Mesangial cell (primary cell): ENCODE measurements around the gene FABP6.

DNA sequence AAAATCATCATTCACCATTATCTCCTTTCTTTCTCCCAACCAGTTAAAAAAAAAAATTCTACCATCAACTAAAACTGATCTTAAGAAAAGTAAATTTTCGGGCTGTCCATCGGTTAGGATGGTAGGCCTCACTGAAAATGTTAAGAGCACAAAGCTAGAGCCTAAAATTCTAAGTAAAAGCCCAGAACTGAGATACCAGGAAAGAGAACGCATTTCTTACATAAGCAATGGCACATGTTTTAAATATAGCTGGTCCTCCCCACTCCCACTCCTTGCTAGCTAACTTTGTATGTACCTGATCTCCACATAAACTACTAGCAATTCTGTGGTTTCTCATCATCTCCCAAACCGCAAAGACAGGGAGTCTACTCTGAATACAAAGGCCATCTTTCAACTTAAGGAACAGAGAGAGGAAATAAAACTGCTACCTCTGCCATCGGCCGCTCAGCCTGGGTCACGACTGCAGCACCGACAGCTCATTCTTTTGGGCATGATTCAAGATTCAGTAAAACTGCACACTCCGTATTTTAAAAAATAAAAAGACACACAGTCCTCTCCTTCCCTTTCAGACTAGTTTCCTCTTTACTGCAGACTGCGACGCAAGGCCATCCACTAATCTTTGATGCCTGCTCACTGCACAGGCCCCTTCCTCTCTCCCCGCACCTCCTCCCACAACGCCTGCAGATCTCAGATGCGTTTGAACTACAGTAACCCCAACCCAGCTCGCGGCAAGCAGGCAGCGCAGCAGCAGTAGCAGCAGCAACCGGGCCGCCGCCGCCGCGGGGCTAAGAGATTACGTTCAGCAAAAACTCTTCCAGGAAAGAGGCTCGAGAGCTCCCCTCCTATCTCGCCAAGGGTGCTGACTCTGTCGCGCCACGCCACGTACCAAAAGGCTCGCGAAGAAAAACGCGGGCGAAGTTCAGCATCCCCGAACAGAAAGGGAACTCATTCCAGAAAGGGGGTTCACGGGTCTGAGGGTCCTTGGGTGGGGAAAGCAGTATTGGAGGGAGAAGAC is 1.6 kb downstream of the RNF145 start:
- RAMPAGE, long total RNA = no peak

- RAMPAGE, long total RNA = no peak
Measured at GRCh38 chr5:160010372-160010813, 1.5 kb downstream of the TTC1 start.

- RAMPAGE, long total RNA = no peak
Measured at GRCh38 chr5:160175239-160175716, 54.0 kb upstream of the FABP6 start.

GRCh38 chr5:160187963-160188996 is 41.0 kb upstream of the FABP6 start:
- RAMPAGE, long total RNA = no peak

DNA sequence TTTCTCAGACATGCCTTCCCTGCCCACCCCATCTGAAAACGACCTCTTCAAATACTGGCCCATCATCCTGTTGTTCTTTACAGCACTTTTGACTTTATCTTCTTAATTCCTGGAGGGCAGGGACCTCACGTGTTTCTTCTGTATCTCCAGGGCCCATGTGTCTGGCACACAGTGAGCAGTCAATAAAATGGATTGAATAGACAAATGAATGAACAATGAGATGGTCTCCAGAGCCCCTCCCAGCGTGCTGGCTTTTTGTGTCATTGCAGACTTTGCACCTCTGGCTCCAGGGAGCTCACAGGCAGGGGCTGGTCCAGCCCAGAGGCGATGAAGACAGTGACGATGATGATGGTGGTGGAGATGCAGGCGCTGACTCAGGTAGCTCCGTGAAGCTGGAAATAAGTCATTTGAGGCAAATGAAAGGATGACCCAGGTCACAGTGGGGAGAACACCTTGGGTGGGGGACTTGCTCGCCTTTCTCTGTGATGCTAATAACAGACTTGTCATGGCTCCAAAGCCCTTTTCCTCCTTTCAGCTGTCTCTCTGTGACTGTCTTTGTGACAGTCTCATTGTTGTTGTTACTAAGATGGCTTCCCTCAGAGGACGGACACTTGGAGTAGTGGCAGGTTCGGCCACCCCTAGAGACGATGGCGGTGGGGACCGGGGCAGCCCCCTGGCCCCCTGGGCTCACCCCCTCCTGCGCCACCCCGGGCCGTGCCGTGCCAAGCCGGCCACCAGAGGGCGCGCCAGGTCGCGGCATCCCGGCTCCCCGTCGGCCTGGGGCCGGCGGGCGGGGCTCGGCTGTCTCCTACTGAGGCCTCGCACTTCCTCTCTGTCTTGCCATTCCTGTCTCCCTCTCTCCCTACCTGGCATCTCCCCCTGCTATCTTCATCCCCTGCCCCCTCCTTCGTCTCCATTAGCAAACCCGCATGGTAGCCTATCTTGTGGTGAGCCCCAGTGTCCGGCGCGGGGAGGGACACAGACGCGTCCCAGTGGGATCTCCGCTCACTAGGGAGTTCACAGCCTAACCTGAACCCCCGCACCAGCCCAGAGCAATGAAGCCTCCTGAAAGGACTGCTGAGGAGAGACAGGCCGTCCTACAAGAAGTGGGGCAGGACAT is 30.2 kb upstream of the FABP6 start:
- RAMPAGE, long total RNA = no peak

GRCh38 chr5:160209816-160210271 is 19.5 kb upstream of the FABP6 start:
- RAMPAGE, long total RNA = no peak

DNA sequence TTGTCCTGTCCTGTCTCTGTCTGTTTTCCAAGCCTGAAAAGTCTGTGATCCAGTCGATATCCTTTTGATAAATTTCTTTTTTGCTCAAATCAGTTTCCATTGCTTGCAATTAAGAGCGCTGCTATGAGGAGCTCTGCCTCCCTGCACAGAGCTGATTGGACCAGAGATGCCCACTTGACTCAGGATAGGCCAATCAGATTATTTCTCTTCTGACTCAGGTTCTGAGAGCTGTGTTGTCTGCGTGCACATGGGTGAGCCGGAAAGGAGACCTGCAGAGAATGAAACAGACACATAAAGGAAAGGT is 15.8 kb upstream of the FABP6 start:
- RAMPAGE, long total RNA = no peak

GRCh38 chr5:160229032-160229593 is at the start of gene FABP6:
TSS of gene FABP6 (plus strand) at chr5:160229506.
- RAMPAGE, long total RNA = no peak

DNA sequence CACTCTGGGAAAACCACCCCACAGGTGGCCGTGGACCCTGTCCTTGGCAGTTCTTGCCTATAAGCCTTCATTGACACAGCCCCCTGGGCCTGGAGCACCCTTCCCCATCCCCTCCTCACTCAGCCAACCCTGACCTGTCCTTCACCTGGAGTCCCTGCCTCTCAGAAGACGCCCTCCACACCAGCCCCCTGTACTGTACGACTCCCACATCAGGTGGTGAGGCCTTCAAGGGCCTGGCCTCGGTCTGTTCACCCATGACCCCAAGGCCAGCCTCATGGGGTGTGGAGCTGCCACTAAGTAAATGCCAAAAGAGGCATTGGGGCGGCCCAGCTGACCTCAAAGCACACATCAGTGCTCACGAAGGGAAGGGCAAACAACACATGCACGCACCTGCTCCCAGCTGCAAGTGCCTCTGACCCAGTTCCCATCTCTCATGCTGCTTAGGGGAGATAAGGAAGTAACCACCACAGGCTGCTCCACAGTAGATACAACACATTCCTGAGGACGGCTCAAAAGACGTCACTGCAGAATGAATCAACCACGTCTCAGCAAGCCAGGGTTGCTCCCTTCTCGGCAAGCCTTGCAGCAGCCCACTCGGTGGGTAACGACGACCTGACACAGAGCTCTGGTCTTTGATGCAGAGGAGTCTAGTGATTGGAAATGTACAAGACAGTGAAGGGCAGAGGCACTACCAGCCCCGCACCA is 31.5 kb downstream of the FABP6 start:
- RAMPAGE, long total RNA = no peak

- RAMPAGE, long total RNA = no peak
Measured at GRCh38 chr5:160287288-160288147, 24.8 kb downstream of the CCNJL start.

DNA sequence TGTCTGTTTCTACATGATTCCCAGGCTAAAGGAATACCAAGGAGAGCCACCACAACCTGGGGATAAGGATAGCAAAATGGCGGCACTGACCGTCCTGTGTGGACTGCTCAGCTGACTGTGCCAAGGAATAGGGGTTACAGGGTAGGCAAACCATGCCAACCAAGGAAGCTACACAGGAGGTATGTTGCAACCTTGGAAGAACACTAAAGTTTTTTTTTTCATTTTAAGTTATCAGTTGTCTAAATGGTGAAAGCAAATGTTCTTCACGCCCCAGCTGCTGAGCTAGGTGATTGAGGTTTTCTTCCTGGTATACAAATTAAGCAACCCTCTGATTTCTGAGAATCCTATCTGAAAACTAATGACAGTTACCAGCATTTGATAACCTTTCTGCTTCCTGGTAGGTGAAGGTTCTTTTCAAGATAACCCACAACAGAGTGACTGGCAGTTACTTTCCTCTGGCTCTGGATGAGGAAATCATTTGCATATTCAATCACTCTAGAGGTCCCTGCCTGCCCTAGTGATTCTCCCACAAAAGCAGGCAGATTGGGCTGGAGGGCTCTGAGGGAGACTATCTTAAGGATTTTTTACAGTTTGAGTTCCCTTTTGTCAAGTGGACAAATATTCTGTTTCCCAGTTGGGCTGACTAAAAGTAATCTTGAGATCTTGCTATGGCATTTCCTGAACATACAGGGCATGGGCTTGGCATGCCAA is 194.9 kb downstream of the ATP10B start:
- RAMPAGE, long total RNA = no peak

GRCh38 chr5:161269016-161269414 is 277.5 kb downstream of the GABRB2 start:
- RAMPAGE, long total RNA = no peak

DNA sequence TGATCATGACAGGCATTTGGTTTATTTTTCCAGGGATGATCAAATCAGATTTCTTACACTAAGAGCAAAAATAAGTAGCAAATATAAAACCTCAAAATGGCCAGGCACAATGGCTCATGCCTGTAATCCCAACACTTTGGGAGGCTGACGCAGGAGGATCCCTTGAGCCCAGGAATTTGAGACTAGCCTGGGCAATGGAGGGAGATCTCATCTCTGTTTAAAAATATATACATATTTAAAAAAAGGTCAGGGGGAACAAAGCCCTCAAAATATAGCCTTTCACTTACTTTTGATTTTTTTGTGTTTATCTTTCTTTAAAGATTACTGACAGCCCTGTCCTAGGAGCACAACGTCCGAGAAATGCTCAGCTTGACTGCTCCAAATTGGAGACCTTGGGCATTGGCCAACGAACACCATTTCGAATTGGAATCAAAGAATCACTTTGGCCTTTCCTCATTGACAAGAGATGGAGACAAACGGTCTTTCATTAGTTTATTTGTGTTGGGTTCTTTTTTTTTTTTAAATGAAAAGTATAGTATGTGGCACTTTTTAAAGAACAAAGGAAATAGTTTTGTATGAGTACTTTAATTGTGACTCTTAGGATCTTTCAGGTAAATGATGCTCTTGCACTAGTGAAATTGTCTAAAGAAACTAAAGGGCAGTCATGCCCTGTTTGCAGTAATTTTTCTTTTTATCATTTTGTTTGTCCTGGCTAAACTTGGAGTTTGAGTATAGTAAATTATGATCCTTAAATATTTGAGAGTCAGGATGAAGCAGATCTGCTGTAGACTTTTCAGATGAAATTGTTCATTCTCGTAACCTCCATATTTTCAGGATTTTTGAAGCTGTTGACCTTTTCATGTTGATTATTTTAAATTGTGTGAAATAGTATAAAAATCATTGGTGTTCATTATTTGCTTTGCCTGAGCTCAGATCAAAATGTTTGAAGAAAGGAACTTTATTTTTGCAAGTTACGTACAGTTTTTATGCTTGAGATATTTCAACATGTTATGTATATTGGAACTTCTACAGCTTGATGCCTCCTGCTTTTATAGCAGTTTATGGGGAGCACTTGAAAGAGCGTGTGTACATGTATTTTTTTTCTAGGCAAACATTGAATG is 12.8 kb downstream of the MAT2B start:
- RAMPAGE, long total RNA = no peak

GRCh38 chr5:163706059-163706364 is 200.6 kb downstream of the MAT2B start:
- RAMPAGE, long total RNA = no peak

DNA sequence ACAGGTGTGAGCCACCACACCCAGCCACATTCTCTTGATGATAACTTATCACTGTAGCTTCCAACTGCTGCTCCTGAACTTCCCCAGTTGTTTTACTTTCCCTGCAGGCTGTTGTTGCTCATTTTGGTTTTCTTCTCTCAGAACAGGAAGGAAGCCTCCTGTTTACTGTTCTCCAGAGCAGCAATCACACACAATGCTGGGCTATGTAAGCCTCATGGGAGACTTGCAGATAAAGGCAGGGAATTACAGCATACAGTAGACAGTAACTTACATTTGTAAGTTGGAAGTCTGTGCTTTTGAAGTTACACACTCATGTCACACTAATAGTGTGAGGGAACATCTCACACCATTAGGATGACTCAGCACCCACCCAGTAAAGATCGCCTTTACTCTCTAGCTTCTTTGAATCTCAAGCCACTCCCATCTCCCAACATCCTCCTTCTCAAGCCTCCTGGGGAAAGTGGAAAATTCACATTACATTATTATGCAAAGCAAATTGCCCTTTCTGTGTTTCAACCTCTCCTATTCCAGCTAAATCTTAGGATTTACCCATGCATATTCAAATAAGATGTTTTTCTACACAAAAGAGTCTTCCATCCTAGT is 903.8 kb upstream of the TENM2 start:
- RAMPAGE, long total RNA = no peak

GRCh38 chr5:168315838-168316772 is 24.7 kb downstream of the WWC1 start:
- RAMPAGE, long total RNA = no peak

GRCh38 chr5:168408394-168409004 is 77.8 kb upstream of the RARS1 start:
- RAMPAGE, long total RNA = no peak

GRCh38 chr5:168409746-168410454 is 76.4 kb upstream of the RARS1 start:
- RAMPAGE, long total RNA = no peak

DNA sequence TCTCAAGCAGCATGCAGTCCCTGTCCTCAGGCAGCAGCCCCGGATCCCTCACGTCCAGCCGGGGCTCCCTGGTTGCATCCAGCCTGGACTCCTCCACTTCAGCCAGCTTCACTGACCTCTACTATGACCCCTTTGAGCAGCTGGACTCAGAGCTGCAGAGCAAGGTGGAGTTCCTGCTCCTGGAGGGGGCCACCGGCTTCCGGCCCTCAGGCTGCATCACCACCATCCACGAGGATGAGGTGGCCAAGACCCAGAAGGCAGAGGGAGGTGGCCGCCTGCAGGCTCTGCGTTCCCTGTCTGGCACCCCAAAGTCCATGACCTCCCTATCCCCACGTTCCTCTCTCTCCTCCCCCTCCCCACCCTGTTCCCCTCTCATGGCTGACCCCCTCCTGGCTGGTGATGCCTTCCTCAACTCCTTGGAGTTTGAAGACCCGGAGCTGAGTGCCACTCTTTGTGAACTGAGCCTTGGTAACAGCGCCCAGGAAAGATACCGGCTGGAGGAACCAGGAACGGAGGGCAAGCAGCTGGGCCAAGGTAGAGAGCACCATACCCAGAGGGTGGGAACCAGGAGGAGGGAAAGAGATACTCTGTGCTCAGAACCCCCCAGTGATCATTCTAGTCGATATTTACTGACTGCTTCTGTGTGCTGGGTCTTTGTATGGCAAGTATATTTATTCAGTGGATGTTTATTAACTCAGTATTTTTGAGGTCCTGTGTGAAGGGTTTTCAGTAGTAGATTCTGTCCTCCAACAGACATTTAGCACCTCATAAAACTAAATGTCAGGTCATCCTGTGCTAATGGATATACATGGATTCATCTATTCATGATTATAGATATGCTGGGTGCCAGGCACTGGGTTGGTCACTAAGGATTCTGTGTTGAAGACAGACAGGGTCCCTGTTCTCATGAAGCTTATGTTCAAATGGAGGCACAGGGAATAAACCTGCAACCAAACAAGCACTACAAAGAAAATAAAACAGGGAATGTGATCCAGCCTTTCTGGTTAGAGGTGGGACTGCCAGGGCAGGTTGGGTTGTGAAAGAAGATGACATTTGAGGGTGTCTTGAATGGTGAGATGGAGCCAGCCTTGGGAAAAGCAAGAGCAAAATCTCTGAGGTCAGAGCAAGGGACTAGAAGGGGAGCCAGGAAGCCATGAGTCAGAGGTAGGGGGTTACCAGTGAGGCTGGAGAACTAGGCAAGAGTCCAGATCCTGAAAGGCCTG is 62.3 kb upstream of the RARS1 start:
- RAMPAGE, long total RNA = no peak

- RAMPAGE, long total RNA = no peak
Measured at GRCh38 chr5:168616071-168616460, 36.9 kb upstream of the PANK3 start.